Measurements from ENCODE around the genes POTEB2 and GOLGA6L22.

DNA sequence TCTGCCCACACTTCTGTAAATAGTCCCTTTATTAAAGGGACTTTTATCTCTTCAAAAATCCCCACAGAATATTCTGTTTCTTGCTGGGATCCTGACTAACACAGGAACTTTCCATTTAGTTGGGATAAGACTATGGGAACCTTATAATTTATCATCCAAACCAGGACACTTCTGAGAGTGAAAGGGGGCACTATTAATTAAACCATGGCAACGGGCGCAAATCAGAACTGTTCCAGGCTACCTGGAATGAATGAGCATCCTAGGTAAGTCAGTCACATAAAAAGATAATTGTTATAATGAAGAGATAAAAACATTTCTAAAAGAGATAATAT, 315.4 kb downstream of the GOLGA6L6 start:
- PRO-cap: no peak

- PRO-cap: no peak
Observed at GRCh38 chr15:20866023-20866753, at the start of gene POTEB2. Gene POTEB2, minus strand, starts transcription at chr15:20866314.

DNA sequence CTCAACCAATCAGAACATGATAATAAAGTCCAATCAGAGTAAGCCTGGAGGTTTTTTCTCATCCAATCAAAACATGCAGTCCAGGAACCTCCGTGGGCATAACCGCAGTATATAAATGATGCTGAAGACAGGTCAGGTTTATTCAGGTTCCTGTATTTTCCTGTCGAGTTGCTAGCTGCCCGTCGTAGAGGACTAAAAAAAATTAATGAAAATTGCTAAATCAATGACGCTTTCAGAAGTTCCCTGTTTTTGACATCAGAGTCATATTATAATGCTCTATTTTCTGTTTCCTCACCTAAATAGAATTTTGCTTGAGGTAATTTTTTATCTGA, 177.3 kb downstream of the POTEB3 start:
- PRO-cap: no peak

DNA sequence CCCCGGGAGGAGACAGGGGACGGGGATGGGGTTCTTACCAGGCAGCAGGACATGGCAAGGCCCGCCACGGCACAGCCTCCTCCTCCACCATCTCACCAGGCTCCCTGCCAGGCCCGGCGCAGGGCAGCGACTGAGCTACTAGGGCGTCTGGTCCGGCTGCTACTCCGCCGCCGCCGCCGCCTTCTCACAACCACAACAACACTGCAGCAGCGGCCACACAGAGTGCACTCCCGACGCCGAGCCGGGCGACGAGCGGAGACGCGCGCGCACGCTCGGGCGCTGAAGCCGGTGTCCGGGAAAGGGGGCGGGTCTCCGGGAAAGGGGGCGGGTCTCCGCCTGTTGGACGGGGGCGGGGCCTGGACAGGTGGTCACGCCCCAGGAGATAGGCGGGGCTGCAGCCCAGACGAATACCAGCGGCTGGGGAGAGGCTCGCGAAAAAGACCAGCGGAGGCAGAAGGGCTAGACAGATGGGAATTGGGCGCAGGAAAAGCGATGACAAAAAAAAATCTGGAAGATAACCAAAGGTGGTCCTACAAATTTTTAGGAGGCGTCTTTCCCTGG, 115.3 kb downstream of the POTEB3 start:
- PRO-cap: bidirectional peak, plus-strand start at position 434 of the sequence, minus-strand start at position 284 of the sequence

- PRO-cap: no peak
Observed at GRCh38 chr15:22458514-22459097, at the start of gene GOLGA6L22. Gene GOLGA6L22, plus strand, starts transcription at chr15:22458903.

DNA sequence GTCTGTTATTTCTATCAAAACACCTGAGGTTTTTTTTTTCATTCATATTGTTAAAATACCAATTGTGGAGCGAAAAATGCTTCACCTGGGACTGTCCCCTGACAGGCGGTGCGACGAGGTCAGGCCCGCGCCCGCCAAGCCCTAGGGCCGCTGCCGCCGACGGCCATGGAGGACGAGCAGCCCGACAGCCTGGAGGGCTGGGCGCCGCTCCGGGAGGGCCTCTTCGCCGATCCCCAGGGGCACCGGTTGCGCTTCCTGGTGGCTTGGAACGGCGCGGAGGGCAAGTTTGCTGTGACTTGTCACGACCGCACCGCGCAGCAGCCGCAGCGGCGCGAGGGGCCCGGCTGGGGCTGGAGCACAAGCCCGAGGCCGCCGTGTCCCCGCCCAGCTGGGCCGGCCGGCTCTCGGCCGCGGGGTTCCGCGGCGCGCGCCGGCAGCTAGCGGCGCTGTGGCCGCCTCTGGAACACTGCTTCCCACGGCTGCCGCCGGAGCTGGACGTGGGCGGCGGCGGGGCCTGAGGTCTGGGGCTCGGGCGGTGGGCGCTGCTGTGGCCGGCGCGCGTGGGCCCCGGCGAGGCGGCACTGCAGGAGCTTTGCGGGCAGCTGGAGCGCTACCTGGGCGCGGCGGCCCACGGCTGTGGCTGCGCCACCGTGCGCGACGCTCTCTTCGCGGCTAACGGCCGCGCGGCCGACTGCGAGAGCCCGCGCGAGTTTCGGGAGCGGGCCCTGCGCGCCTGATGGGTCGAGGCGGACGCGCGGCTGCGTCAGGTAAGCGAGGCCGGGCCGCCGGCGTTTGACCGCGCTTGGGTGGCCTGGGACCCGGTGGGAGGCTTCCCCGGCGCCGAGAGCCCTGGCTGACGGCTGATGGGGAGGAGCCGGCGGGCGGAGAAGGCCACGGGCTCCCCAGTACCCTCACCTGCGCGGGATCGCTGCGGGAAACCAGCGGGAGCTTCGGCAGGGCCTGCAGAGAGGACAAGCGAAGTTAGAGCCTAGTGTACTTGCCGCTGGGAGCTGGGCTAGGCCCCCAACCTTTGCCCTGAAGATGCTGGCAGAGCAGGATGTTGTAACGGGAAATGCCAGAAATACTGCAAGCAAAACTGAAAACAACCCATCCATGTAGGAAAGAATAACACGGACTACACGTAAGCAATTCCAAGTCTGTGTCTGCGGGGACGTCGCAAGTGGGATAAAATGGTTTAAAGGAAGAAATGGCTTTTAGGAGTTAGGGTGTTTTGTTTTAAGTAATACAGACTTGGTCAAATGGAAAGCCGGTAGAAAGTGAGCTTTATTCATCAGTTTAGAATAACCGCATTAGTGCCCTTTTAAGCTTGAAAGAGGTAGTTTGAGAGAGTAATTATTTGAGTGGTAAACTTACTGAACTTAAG, 121.8 kb upstream of the NIPA1 start:
- PRO-cap: no peak

DNA sequence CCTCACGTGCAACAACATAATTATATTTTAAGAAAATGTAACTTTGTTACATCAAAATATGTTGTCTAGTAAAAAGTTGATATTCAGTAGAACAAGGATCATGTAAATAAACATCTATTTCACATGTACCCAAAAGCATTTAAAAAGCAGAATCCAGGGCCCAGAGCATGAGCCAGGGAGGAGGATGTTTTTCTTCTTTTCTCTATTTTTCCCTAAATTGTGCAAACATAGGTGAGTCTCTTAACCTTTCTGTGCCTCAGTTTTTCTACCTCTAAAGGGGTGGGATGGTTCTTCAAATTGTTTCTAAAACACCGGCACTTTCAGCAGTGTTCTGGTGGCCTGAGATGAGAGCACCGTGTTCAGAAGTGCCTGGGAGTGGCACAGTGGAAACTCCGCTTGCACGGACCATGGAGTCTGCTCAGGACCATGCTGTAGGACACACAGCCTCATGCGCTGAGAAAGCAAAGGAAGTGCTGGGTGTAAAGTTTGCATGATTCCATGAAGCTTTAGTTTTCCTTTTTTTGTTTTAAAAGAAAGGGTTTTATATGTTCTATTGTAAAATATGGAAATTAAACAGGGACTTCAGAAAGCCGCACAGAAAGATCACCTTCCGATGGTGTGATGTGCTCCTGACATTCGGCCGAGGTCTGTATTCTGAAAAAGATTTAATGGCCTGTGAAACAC, 9.8 kb upstream of the NIPA2 start:
- PRO-cap: no peak

GRCh38 chr15:22845493-22846028, 7.1 kb downstream of the NIPA2 start:
- PRO-cap: no peak

DNA sequence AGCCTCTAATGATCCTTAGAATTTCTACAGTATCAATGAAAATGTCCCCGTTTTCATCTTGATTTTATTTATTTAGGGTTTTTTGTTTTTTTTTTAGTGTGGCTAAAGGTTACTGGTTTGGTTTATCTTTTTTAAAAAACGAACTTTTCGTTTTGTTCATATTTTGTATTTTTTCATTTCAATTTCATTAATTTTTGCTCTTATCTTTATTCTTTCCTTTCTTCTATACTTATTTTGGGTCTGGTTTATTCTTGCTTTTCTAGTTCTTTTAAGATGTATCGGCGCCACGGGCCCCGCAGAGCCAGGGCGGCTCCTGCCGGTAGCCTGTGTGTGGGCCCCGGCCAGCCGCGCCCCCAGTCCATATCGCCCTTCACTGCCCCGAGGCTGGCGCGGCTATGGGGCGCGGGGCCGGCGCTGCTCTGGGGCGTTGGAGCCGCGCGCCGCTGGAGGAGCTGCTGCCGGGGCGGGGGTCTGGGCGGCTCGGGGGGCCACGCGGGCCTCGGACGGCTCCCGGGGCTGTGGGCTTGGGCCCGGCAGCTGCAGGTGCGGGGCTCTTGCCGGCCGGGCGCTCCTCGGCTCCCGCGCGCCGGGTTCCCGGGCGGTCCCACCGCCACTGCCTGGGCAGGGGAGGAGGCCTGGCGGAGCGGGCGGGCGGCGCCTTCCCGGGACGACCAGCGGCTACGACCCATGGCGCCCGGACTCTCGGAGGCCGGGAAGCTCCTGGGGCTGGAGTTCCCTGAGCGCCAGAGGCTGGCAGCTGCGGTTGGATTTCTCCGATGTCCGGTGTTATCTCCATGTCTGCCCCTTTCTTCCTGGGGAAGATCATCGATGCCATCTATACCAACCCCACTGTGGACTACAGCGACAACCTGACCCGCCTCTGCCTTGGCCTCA, 43.2 kb upstream of the GOLGA6L1 start:
- PRO-cap: no peak

DNA sequence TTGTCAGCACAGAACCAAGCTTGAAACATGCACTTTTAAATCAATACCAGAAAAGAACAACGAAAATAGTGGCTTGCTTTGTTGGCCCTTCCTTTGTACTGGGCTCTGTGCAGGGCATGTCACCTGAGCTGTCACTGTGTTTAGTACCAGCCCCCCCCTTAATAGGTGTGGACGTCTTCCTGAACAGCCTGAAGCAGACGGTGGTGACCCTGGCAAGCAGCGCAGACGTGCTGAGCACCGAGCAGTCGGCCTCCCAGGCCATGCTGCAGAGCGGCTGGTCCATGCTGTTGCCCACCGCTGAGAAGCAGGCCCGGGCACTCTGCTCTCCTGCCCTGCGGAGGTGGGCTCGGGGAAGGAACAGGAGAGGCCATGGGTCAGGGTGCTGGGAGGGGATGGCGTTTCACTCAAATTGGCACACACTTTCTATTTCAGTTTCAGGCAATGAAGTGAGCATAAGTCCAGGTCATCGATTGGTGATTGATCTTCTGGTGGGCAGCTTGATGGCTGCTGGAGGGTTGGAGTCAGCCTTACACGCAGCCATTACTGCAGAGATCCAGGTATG, 22.7 kb downstream of the GOLGA6L26 start:
- PRO-cap: no peak

DNA sequence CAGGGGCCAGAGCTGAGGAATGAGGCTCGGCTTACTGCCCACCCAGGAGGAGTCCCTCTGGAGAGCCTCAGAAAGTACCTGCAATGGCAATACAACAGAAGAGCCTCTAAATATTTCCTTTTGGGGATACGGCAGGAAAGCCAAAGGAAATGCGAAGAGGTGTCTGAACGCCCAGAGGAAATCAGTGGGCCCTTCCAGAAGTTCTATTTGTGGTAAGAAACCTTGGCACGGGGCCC, 44.6 kb downstream of the GOLGA8S start:
- PRO-cap: no peak

DNA sequence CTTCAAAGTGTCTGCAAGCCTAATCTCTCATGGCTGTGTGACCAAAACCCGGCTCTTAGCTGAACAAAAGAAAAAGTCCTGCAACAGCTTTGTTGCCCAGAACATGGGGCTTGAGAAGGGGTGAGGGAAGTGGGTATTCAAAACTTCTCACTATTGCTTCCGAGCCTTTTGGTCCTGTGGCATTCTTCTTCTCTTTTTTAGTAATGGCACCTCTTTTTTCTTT, 30.6 kb upstream of the GOLGA6L2 start:
- PRO-cap: unidirectional peak, minus-strand start at position 56 of the sequence

GRCh38 chr15:23690184-23691056, 3.3 kb upstream of the NDN start:
- PRO-cap: no peak

DNA sequence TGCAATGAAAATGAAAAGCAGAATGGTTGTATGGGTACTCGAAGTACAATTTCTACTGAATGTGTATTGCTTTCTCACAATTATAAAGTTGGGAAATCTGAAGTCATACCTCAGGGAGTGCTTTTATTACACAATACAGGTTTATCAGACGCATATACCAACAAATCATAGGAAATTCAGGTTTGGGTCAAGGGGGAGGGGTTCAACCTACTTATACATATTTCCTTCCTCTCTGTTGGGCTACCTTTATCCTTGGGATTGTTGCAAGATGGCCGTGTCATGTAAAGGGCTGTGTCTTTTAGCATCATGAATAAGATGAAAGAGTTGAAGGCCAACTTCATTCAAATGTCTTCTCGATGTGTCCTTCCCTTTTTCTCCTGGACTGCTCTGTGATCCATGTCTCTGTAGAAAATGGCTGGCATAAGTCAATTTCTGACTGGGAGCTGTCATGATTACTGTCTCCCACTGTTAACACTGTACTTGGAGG, 129.0 kb upstream of the SNRPN start:
- PRO-cap: no peak

DNA sequence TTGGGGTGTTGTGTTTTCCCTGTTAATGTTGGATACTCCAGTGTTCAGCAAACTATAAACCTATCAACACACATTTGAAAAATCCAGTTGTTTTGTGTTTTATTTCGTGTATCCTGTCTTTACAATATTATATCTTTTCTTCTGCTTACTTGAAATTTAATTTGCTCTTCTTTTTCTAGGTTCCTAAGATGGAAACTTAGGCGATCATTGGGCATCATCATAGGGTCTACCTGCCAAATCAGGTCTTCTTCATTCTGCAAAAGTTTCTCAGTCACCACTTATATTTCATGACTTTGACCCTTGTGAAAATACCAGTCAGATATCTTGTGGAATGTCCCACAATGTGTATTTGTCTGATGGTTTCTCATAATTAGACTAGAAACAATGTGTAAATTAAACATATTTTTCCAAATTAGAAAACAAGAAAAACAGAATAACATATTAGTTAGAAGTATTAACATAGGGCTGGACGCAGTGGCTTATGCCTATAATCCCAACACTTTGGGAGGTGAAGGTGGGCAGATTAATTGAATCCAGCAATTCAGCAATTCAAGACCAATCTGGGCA, 102.5 kb upstream of the SNRPN start:
- PRO-cap: no peak

GRCh38 chr15:24956495-24957016, 1.8 kb downstream of the SNRPN start:
- PRO-cap: bidirectional peak, plus-strand start at chr15:24956776, minus-strand start at chr15:24956689

DNA sequence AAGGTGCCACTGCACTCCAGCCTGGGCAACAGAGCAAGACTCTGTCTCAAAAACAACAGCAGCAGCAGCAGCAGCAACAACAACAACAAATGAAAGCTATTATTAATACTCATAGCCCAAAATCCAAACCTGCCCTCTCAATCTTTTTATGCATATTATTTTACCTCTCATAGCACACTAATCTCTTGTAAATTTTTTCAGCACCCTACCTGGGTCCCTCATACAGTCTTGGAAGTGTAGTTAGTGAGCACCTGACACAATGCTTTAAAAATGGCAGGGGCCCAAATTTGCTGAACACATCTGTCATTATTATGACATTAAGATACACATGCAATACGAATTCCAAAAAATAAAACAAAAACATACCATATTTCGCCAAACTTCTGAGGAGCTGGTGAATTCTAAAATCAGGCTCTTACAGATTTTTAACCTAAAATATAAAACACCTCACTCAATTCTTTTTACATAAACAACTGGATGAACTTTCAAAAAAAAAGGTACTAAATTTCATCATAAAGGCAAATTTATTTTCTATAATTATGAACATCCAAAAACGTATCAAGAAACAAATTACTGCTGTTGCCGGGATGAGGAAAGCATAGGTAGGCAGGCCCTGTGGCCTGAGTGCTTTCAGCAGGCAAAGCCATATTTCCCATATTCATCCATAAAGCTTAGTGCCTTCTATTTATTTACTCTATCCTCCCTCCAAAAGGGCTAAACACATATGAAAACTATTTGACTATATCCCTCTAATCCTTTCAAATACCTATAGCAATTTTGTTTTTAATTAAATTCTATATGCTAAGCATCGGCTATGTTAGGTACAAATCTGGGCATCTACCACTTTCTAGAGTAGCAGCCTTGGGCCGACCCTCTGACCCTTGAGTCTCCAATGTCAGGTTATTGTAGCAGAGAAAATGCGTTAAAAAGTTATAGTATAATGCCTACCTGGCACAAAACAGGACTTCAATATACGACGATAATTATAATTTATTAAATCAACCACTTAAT, 27.0 kb downstream of the UBE3A start:
- PRO-cap: no peak

GRCh38 chr15:25670948-25671738, 192.0 kb downstream of the ATP10A start:
- PRO-cap: no peak

- PRO-cap: no peak
Observed at GRCh38 chr15:25804014-25804942, 58.8 kb downstream of the ATP10A start.

GRCh38 chr15:25830630-25831677, 32.2 kb downstream of the ATP10A start:
- PRO-cap: no peak